ENCODE data around the gene BTD.

DNA sequence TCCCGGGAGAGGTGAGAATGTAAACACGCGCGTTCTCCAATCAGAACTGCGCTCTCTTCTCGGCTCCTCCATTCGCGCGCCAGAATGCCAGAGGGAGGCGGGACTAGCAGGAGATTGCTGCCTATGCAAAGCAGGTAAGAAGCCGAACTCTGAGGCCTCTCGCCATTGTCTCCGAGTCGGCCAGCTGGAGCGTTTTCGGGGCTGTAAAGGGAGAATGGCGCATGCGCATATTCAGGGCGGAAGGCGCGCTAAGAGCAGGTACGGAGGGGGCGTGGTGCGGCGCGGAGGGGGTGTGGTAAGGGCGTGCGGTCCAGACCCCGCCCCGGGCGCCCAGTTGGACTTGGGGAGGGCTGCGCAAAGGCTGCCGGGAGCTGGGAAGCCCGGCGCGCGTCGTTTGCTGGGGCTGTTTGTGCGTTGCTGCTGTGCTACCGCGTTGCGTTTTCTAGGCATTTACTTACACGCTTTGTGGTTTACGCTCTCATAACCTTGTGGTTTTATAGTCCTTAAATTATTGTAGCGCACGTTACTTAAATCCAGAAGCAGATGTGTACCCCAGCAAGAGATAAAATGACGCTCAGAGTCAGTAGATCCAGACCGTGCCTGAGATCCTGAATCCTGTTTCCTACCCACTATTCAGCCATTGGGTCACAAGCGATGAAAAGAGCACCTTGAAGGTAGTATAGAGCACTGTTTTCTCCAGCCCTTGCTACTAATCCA lies at the start of gene BTD:
Gene BTD, plus strand, starts transcription at position 109 of the 717 bp plus-strand sequence.
- PRO-cap, result bidirectional peak, plus-strand start at position 108 of the sequence, minus-strand start outside the sequence; unidirectional peak, plus-strand start at position 377 of the sequence

DNA sequence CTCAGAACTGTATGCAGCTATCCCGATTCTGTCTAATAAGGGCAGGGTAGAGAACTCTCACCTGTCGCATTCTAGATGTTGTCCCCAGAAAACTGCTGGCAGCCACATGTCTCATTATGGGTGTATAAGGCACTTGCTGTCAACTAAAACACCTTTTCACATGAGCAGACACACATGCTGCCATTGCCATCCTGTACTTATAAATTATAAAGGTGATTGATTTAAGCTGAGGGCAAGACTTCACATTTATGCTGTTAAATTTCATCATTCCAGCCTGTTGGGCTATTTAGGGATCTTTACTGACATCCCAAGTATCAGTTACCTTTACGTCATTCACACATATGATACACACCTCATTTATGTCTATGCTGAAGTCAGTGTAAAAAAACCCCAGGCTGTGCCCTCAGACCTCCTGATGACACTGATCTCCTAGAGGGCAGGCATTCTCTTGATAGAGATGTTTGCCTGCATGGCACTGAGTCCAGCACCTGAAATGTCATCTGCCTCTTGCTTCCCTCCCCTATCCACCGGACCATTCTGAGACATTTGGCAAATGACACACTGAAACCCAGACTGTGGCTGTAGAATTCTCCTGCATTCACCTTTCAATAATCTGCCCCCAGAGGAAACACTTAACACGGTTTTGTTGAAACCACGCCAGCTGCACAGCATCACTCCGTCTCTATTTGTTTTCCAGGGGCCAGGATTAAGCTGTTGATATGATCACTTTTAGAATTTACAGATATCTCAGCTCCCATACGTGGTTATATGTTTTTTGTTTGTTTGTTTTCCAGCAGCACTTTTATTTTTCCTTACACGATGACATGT lies 35.9 kb downstream of the BTD start:
- PRO-cap, result no peak

DNA sequence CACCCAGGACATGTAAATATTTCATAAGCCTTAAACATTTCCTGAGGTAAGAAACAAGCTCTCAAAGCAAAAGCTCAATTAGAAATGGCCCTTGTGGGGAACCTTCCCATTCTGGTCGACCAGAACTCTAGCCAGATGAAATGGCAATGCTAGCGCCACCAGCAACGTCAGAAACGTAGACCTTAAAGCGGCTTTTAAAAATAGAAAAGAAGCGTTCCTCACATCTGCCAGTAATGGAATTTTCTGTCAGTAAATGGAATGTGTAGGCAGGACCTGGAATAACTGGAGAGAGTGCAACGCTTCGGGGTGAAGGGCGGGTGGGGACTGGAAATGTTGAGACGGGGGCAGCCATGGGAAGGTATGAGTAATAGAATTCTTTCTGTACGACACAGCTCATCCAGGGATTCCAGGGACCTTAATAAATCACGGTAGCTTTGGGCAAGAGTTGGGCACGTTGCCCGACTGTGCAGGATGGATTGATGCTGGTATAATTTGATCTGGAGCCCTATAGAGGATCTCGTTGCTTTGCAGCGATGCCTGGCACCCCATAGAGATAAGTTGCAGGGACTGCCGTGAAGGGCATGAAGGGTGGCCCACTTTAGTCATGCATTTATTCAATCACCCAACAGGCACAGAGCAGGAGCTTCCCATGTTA lies 44.5 kb downstream of the BTD start:
- PRO-cap, result no peak

DNA sequence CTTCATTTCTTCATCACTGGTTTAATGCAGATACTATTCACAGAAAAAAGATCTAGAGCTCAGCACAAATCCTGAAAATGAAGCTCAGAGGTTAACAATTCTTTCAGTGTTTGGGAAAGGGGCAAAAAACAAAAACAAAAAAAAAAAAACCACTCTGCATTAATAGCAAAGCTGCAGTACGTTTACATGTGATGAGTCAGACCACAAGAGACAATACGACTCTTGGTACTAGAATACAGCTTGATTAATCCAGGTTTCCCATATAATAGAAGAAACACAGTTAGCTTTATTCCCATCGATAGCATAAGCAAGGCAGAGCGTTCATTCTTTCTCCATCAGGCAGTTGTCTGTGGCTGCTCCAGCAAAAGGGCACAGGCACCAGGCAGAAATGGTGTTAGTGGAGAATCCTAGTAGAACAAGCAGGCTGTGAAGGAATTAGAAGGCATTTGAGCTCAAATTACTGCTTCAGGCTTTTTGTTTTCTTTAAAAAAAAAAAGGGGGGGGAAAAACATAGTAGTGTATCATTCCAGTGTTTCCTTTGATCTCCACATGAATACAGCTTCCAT lies 622 bp downstream of the ANKRD28 start:
- PRO-cap, result no peak

GRCh38 chr3:15808996-15809845 lies 11.4 kb upstream of the ANKRD28 start:
- PRO-cap, result no peak

DNA sequence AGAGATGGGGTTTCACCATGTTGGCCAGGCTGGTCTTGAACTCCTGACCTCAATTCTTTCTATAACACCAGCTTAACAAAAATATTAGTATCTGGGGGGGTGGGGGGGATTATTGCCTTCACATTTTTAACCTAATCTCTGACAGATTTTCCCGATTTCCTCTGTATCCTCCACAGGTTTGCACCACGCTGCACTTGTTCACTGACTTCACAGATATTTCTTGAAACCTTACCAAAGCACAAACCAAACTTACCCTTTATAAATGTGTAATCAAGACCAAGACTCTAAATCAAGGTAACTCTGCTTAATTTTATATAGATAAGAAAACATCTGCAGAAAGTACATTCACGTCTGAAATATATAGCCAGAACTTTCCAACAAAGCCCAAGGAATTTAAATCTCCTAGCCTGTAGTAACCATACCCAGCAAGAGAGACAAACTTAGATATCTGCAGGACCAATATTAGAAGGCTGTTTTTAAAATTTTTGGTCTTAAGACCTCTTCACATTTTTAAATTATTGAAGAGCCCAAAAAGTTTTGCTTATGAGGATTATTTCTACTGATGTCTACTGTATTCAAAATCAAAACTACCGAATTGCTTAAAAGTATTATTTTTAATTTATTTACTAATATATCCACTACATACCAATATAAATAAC lies 30.9 kb upstream of the ANKRD28 start:
- PRO-cap, result no peak

DNA sequence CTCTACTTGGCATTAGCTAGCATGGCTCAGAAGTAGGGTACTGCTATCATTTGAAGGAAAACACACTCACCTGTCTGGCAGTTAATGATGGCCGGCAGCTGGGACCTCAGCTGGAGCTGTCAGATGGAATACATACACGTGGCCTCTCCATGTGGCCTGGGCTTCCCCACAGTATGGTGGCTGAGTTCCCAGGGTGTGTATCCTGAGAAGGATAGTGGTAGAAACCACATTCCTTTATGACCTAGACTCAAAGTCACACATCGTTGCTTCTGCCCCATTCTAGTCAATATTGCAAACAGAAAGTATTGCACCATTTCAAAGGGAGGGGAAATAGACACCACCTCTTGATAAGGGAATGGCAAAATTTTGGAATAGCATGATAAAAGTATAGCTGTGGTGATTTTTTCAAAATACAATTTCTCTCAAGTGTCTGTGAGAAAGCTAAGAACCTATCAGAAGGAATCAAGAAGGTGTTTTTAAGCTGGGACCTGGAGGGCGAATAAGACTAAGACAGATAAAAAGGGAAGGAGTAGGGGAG lies 40.3 kb upstream of the GALNT15 start:
- PRO-cap, result no peak

DNA sequence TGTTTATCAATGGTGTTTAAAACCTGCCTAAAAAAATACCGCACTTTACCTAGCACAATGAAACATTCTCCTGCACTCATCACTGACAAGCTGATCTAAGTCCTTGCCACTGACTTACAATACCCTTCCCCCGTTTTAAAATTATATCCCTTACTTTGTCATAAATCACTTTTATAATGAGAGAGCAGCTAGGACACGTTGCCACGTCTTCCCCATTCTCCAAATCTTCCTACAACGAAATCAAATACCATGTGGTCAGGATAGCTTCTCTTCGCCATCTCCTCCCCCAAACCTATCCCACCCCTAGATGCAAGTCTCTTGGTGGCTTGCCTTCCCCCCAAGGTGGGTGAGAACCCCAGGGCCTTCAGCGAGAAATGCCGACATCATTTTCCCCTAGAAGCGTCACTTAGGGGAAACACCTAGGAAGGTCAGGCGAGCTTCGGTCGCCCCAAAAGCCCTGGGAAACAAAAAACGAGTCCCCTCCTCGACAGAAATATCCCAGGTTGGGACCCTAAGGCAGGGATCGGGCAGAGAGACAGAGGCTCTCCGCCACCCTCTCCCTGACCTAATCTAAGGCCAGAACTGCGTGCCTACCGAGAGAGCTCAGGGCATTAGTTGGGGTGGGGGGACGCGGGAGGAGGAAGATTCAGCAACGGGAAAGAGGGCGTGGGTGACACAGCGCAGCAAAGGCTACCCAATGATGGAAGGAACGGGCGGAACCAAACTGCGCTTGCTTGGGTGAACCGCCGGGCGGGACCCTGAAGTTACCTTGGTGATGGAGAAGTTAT lies 548 bp downstream of the DPH3 start:
- PRO-cap, result no peak

DNA sequence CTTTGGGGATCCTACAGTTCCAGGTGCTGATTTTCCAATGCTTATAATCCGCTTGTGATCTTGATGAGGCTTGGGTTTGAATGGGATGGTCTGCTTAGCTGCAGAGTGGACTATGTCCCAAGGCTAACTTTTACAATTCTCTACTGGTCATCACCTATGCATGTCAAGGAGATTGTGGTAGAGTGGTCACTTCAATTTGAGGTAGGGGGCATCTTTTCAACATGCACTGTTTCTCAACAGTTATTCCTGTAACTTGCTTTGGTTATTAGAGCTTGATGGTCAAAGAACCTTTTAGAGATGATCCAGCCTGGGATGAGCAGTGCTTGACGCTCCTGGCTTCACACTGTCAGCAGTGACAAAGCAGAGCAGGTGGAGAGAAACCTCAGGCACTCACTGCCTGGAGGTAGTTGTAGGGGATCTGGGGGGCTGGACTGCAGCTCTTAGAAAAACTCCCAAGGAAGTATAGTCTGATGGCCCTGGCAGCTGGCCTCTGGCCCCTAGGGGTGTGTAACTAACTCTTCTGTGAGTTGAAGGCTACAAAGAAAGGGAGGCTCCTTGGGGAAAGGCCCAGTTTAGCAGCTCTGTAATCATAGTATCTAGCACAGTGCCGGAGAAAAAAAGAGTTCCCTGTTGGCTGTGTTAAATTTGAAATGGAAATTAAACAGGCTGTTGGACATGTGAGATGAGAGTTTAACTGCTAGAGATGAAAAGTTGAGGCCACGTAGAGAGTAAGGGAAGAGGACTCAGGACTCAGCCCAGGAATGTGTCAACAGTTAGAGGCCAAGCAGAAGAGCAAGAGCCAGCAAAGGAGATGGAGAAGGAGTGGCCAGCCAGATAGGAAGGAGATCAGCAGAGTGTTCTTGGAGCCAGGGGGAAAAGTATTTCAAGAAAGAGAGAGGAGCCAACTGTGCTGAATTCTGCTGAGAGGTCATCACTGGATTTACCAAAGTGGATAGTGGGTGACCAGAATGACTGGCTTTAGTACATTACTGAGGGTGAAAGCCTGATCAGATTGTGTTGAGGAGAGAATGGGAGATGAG lies 14.1 kb downstream of the OXNAD1 start:
- PRO-cap, result no peak

DNA sequence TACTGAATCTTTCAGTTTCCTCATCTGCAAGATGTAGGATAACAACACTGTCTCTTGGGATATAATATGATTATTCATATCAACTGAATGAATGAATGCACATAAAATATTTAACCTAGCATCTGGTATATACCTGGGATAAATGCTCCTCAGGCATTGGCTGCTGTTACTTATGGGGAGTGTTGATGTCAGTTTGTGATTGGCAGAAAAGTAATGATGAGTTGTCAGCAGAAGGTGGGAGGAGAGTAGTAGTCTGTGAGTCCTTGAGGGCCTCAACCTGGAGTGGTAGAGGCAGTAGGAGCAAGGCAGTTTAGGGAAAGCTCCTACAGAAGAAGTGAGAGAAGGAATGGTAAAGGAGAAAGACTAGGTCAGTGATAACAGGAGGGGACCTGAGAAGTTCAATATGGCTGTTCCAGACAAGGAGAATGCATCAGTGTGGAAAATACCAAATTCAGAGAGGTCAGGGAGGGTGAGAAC lies 18.4 kb downstream of the OXNAD1 start:
- PRO-cap, result no peak

DNA sequence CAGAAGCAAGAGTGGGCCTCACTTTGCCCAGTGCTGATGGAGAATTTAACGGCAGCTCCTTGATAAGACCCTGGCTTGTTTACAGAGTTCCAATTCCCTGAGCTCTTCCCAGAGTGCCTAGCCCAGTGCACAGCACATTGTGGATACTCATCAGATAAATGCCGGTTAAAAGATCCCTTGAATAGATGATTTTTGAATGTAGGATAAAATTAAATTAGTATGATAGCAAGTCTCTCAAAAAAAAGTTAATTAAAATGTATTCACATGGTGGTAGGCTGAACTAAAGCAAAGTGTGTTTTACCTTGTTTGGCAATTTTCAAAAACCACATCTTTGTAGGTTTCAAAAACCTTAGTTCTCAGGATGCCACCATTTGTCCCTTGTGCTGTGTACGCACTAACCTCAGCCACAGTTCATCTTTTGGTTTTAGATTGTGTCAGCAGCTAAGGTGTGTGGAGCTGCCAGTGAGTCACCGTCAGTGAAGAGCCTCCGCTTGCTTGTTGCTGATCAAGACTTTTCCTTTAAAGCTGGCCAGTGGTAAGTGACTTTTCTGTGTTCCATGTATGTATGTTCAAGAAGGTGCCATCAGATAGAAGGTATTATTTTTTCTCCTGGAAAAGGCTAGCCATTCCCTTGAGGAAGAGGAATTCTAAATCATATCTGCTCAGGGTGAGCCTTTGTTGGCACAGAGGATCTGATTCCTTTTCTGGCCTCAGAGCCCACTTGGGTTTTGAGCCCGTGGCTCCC lies 21.1 kb downstream of the OXNAD1 start:
- PRO-cap, result no peak

GRCh38 chr3:16326360-16327430 lies 61.7 kb downstream of the OXNAD1 start:
- PRO-cap, result no peak

- PRO-cap, result no peak
These were observed 106.4 kb downstream of the OXNAD1 start for GRCh38 chr3:16371474-16371847.

DNA sequence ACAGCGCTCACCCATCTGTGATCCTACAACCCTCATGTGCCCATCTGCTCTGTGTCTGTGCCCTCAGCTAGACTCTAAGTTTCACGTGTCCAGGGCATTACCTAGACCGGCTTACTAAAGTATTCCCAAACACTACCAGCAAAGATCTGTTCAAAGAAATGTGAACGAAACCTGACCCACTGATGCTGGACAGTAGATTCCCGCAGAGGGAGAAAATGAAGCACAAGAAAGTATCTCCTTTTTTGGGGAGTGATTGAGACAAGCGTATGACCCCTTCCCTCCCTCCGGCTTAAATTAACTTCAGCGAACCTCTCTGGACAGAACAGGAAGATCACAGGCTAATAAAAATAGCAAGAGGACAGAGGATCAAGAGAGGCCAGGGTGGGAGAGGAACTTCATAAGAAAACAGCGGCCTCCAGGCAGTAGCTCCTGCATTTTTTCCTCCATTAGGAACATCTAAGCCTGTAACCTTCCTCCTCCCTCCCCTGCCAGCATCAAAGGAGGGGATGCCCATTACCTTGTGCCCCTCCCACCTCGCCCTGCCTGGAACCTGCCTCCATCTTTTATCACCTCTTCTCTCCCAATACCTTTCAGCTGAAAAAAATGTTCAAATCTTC lies 113.0 kb downstream of the RFTN1 start:
- PRO-cap, result no peak

GRCh38 chr3:16468491-16468904 lies 45.0 kb downstream of the RFTN1 start:
- PRO-cap, result no peak

DNA sequence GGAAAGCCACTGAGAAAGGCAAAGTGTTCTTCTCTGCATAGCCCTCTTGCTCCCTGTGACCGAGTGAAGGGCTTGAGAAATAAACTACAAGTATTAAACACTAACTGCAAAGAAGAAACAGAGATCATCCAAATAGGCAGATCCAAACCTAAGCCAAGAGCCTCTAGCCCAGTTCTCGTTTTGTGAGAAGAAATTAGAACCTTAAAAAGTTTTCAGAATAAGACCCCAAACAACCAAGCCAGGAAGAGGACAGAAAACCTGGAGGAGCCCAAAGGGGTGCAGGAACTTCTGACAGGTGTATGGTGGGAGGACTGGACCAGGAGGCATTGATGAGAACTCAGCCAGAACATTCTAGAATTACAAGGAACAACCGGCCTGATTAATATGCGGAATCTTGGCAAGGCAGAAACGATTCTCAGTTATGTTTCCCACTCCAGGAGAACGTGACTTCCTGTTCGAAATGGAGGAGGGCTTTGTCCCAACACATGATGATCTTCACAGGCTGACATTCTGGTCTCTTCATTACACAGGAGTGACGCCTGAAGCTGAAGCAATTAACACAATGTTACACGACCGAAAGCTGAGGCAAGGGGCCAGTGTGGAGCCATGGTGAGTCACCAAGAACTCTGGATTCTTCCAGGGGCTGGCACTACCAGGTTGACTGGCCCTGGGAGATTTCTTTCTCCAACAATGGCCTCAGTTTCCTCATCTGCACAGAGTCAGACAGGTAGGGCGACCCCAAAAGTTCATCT lies 41.1 kb downstream of the RFTN1 start:
- PRO-cap, result no peak

DNA sequence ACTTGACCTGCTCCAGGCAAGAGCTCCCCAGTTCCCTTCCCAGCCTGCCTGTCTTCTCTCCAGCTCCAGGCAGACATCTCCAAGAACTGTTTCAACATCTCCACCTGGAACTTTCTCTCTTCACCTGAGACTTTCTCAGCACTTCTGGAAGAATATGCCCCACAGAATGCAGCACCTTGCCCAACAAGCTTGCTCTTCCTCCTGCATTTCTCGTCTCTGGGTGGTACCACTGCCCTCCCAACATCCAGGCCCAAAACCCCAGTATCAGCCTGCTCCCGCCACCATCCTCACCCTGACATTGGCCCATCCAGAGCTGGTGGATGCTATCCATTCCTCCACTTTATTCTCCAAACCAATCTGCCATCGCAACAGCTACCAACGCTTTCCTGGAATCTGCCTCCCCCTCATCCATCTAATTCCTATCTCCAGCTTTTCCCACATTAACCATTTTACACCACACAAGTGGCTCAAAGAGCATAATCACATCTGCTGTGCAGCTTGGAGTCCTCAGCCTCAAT lies 8.7 kb downstream of the RFTN1 start:
- PRO-cap, result no peak

DNA sequence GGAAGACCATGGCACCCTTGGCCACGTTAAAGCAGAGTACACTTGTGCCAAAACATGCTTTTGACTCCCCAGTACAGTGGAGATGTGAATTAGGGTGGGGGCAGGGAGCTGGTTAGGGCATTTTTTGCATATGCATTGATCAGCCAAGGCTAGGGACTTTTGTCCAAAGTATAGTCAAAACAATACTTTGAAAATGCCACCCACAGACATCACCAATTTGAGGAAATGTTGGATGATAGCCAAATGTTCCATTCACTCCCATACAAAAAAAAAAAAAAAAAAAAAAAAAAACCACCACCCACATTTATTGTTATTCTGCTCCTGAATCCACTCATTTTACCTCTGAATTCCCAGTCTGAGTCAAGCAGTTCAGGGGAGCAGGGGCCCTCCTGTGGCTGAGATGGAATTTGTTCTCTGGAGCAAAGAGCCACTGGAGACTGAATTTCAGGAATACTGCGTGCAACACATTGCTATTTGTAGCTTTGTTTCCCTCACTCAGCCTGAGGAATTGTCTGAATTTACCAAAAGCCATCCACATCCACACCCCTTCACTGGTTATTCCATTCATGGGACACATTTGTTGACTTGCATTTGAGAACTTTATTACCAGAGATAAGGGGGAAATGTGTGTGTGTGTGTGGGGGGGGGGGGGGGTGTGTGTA lies 3.6 kb upstream of the RFTN1 start:
- PRO-cap, result no peak

DNA sequence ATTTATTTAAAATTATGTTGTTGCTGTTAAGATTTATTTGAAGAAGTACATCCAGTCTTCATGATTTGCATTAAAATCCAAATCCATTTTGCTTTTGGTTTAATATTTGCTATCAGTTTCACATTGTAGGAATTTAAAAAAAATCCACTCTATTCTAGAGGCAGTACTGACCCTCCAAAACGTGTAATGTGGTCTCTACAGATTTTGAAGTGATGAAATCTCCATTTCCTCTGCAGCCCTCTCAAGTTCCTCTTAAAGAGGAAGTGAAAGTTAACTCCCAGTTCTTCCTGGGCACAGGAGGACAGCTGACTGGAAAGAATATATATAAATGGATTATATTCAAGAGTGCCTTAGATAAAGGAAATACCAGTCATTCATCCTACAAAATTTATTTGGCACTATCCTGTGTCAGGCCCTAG lies 83.6 kb upstream of the PLCL2 start:
- PRO-cap, result bidirectional peak, plus-strand start at position 279 of the sequence, minus-strand start at position 266 of the sequence

- PRO-cap, result no peak
These were observed 2.6 kb upstream of the PLCL2 start for GRCh38 chr3:16881813-16882798.